ENCODE results near the genes RLF and EDN2.

DNA sequence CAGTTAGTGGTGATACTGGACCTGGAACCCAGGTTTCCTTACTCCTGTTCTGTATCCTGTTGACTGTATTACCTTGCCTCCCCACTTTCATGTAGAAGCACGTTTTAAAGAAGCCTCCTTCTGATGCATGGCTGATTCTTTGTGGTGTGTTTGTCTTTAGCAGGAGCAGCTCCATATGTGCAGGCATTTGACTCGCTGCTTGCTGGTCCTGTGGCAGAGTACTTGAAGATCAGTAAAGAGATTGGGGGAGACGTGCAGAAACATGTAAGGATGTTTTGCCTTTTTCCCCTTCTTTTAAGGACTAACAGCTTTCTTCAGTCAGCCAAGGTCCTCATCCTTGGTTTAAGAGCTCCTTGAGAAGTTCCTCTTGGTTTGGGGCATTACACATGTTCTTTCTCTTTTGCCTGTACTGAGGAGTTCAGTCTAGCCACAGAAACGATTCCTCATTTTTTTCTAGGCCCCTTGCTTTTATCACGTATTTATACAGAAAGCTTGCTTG is 19.4 kb downstream of the CAP1 start:
- RAMPAGE, long total RNA: no peak
- RRBS: no CpG with 5 or more reads among the region's 5 CpGs

DNA sequence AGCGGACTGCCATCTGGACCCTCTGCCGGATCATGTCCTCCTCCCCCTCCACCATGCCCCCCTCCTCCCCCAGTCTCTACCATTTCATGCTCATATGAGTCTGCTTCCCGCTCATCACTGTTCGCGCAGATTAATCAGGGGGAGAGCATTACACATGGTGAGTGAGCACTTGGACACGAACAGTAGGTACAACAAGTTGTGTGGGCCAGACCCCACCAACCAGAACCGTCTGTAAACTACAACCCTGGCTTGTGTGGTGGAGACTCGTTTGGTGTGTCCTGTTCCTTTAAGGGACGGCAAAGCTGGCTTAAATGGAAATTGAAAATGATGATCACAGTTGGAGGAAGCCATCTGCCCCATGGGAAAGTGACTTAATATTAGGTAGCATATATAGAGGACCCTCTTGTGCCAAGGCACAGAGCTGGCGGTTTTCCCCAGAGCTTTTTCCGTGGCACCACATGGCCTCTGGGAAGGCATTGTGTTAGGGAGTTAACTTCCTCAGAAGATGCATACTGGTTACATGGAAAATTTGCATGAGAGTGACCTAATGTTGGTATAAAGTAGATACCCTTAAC is 27.1 kb downstream of the CAP1 start:
- RAMPAGE, long total RNA: no peak
- RRBS: no CpG with 5 or more reads among the region's 11 CpGs

DNA sequence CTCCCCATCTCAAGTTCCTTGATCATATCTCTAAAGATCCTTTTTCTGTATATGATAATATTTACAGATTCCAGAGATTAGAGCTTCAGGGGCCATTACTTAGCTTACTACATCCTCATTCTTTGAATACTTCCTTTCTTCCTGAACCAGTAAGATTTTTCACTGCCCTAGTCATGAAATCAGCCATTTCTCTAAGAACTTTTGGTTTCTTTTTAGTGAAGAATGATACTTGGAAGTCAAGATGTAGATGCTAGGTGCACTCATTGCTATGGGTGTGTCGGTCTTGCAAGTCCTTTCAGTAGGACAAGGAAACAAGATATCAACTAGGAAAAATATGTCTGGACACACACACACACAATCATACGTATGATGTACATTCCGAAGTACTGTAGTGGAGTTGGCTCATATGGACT is 20.8 kb upstream of the RLF start:
- RAMPAGE, long total RNA: no peak
- RRBS: no CpG with 5 or more reads among the region's 3 CpGs

DNA sequence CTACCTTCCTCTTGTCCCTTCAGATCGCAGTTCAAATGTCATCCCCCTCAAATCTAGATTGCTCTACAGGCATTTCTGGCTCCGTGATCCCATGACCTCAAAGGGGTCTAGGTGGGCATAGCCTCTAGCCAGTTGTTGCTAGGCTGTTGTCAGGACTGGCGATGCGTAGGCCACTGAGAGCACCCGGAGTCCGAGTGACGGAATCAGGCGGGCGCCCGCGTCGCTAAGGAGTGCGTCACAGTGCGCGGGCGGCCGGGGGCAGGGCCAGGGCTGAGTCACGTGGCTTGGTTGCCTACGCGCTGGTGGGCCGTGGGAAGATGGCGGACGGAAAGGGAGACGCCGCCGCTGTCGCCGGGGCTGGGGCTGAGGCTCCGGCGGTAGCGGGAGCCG is at the start of gene RLF:
TSS of gene RLF (plus strand) at position 305 of the 390 bp plus-strand sequence.
- RAMPAGE, long total RNA: start-site peak on the minus strand centred at position 170 of the sequence, 60 bp wide, 10 and 7 reads in 2 replicates
- RRBS: 2% methylated on average over 15 of the region's 32 CpGs

- RAMPAGE, long total RNA: no peak
- RRBS: no CpG with 5 or more reads among the region's 4 CpGs
These were observed 9.6 kb upstream of the TMCO2 start for GRCh38 chr1:40237913-40238687.

DNA sequence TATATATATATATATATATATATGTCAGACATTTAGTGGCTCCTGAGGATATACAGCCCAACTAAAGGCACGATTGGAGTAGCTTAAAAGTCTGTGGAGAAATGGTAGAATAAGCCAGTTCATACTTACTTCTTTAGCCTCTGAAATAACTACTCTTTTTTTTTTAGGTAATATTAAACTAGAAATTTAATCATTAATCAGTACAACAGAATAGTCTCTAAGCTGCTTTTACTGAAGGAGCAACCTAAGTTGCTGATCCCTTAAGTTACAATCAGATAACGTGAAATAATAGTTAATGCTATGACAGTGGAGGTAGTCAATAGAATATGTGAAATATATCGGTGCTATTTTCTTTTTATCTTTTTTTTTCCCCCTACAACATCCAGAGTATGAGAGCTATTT is 15.5 kb downstream of the ZMPSTE24 start:
- RAMPAGE, long total RNA: no peak
- RRBS: no CpG with 5 or more reads among the region's 3 CpGs

DNA sequence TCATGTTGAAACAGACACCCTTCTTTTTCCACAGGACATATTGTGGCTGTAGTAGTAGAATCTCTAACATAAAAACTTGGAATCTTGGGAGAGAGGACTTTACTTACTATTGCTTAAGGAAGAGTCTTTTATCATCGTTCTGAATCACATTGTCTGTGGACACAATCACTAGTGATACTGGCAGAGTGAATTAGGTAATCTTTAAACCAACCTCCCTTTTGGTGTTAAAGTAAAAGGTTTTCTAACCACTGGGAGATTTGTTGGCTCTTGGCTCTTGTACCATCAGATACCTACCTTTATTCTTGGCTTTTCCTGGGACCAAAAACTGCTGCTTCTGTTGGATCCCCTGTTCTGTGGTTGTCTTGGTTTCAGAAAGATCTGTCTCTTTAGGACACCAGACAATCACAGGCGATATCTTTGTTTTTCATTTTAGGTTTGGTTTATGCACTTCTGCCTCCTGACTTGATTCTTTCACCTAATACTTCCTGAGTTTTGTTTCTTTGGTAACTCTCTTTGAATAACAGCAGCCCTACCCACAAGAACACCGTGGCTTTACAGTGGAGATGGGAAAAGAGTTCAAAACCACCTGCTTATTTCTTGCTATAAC is 36.6 kb upstream of the ZFP69B start:
- RAMPAGE, long total RNA: no peak
- RRBS: no CpG with 5 or more reads among the region's 3 CpGs

DNA sequence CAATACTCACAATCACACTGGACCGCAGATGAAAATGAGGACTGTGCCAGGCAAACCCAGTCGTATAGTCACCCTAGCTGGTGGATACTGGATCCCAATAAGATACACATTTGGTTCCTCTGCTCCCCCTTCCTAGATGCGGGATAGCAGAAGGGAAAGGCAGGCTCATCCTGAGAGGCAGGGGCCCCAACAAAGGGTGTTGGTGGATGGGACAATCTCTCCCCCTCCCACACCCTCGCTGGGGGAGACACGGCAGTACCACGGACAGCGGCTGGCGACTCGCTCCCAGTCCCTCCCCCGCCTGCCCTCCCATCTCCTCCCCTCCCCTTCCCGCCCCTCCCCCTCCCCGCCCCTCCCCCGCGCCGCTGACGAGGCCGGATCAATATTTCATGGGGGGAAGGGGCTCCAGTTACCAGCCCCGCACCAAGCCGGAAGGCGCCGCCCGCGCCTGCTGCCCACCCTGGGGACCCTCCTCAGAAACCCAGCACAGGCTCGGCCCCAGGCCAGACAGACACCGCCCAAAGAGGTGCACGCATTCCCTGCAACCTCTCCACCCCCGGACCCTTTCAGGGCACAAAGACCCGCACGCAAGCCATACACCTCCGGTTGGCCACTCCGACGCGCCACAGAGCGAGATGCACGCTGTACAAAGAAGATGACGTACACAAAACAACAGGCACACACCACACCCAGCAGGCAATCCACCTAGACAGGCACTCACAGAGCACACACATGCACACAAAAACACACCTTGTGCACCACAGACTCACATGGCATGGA is 11.5 kb downstream of the RIMS3 start:
- RAMPAGE, long total RNA: no peak
- RRBS: 4% methylated on average over 4 of the region's 36 CpGs

DNA sequence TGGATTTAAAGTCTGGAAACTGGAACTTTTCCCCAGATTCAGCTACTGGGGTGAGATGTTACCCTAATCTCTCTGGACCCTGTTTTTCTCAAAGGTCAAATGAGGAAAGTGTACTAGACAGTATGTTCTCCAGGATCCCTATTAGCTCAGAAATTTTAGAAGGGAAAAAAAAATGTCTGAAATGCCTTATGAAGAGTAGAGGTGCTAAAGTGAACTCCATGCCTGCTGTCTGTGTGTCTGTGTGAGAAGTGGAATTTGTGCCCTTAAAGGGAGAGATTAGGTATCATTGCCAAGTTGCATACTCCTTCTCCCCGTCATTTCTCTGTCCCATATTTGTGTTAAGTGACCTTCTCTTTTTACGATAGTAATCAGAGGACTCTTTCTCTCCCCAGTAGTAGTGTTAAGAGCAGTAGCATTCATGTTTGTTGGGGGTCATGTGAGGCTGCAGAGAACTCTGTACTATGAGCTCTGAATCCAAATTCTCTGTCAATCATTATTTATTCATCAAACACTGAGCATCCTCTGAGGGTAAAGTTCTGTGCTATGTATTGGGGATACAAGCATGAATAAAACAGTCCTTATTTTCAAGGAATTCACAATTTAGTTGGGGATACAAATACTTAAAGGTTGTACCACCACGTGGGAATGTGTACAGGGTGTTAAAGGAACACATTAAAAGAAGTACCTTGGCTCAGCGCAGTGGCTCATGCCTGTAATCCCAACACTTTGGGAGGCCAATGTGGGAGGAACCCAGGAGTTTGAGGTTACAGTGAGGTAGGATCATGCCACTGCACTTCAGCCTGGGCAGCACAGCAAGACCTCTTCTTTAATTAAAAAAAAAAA is 25.0 kb upstream of the KCNQ4 start:
- RAMPAGE, long total RNA: no peak
- RRBS: no CpG with 5 or more reads among the region's 4 CpGs

DNA sequence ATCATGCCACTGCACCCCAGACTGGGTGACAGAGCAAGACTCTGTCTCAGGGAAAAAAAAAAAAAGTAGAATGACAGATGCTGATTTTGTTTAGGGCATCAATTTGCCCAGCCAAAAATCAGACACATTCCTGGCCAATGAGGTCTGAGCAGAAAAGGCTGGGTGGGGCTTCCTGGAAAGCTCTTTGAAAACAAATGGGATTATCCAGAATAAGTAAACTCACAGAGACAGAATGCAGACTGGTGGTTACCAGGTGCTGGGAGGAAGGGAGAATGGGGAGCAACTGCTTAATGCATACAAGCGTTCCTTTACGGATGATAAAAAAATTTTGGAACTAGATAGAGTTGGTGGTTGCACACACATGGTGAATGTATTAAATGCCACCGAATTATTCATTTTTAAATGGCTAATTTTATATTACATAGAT is 10.1 kb upstream of the CITED4 start:
- RAMPAGE, long total RNA: no peak
- RRBS: no CpG with 5 or more reads among the region's 3 CpGs

DNA sequence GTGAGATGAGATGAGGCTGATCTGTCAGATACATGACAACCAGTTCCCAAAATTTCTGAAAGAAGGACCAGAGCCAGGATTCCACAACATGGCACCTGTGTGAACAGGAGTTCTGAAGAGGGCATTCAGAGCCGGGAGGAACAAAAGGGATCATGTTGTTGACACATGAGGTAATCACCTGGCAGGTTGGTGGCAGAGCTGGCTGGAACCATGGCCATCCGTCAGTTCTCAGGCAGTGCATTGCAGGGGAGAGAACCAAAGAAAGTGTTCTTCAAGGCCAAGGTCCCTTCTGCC is 49.3 kb upstream of the CTPS1 start:
- RAMPAGE, long total RNA: no peak
- RRBS: no CpG with 5 or more reads among the region's 2 CpGs

- RAMPAGE, long total RNA: no peak
- RRBS: no CpG with 5 or more reads among the region's 7 CpGs
These were observed 8.8 kb downstream of the CTPS1 start for GRCh38 chr1:40988130-40988946.

- RAMPAGE, long total RNA: no peak
- RRBS: no CpG with 5 or more reads among the region's 9 CpGs
These were observed 4.9 kb upstream of the SLFNL1 start for GRCh38 chr1:41026287-41027061.

- RAMPAGE, long total RNA: no peak
- RRBS: no CpG with 5 or more reads among the region's 9 CpGs
These were observed 118.0 kb upstream of the SCMH1 start for GRCh38 chr1:41360031-41360627.

GRCh38 chr1:41361174-41362128 is 119.3 kb upstream of the SCMH1 start:
- RAMPAGE, long total RNA: no peak
- RRBS: 3% methylated on average over 48 of the region's 131 CpGs

- RAMPAGE, long total RNA: no peak
- RRBS: no CpG with 5 or more reads among the region's 32 CpGs
These were observed 101.2 kb downstream of the EDN2 start for GRCh38 chr1:41383237-41383632.

GRCh38 chr1:41427524-41427909 is 57.0 kb downstream of the EDN2 start:
- RAMPAGE, long total RNA: no peak
- RRBS: no CpG with 5 or more reads among the region's 13 CpGs

DNA sequence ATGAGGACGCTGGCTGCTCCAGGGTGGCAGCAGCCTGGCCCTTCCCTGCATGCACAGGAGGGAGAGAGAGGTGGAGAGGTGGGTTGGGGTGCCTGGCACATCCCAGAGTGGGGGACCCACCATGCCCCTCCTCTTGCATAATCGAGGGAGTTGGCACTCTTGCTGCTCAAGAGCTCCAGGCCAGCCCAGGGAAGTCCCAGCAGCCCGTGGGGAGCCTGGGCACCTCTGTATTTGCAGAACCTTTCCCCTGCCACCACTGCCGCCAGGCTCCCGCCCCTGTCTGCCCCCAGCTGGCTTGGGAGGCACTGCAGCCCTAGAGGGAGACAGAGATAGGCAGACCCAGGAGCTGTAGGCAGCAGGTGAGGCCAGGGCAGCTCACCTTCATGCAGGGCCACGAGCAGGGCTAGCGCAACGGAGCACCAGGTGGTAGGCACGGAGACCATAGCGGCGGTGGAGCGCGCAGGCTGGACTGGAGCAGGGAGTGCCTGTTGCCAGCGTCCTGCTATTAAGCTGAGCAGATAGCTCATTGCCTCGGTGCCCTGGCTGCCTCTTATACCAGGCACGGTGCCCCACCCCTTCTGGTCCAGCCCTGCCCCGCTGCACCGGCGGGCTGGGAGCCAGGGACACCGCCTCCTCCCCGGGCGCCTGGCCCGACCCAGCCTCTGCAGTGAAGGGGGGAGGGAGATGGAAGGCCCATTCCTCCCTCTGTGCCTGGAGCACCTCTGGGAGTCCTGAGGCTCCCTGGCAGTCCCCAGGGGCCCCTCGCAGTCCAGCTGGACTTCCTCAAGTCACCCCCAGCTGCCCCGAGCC is at the start of gene EDN2:
TSS of gene EDN2 (minus strand) at position 525 of the 810 bp plus-strand sequence.
- RAMPAGE, long total RNA: no peak
- RRBS: no CpG with 5 or more reads among the region's 25 CpGs

- RAMPAGE, long total RNA: no peak
- RRBS: no CpG with 5 or more reads among the region's 8 CpGs
These were observed 29.9 kb upstream of the EDN2 start for GRCh38 chr1:41514297-41514802.

DNA sequence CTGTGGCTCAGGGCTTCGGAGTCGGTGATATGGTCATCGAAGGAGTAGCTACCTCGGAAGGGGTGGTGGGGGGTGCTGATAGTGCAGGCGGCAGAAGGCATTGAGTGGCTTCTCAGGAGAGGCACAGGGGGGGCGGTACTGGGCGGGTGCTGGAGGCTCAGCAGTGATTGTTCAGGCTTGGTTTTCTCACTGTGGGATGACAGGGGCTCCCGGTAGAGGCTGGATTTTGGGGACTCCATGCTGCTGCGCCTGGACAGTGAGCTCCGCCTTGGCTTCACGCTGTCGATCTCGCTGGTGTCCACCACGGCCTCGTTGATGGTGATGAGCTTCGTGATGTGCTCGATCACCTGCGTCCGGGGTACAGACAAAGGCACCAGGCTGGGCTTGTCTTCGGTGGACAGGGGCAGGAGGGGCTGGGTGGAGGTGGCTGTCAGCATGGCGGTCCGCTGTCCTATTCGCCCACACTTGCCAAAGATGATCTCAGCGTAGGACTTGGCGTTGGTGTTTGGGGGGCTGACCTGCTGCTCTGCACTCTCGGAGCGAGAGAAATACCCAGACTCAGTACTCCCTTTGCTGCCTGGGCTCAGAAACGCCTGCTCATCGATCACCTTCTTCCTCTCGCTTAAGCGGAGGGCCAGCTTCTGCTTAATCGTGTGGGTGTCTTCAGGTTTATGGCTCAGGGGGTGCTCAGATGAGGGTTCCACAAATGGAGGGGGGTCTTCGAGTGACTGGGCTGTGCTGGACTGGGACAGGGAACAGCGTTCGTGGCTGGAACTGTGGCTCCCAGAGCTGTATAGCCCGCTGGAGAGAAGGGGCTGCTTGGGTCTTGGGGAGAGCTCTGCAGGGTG is 98.8 kb upstream of the EDN2 start:
- RAMPAGE, long total RNA: no peak
- RRBS: no CpG with 5 or more reads among the region's 36 CpGs

Data from cardiac muscle cell (in vitro differentiated cells and primary cell).